Right cardiac atrium (tissue), 1 donor: ENCODE data around the genes LINGO2 and ACO1.

DNA sequence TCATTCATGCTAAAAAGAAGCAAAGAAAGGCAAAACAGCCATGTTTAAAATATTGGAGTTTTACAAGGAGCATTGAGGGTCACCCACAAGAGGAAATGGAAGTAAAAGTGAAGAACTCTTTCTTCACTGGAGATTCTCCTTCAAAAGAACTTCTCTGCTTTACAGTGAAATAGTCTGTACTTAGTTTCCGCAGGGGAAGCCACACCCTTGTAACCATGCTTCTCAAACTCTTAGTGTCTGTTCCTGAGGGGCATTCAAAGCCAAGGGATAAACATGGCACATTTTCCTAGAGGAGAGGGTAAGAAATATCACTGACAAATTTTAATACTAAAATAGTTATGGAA, 8.6 kb downstream of the C9orf72 start:
- PRO-cap: no peak

DNA sequence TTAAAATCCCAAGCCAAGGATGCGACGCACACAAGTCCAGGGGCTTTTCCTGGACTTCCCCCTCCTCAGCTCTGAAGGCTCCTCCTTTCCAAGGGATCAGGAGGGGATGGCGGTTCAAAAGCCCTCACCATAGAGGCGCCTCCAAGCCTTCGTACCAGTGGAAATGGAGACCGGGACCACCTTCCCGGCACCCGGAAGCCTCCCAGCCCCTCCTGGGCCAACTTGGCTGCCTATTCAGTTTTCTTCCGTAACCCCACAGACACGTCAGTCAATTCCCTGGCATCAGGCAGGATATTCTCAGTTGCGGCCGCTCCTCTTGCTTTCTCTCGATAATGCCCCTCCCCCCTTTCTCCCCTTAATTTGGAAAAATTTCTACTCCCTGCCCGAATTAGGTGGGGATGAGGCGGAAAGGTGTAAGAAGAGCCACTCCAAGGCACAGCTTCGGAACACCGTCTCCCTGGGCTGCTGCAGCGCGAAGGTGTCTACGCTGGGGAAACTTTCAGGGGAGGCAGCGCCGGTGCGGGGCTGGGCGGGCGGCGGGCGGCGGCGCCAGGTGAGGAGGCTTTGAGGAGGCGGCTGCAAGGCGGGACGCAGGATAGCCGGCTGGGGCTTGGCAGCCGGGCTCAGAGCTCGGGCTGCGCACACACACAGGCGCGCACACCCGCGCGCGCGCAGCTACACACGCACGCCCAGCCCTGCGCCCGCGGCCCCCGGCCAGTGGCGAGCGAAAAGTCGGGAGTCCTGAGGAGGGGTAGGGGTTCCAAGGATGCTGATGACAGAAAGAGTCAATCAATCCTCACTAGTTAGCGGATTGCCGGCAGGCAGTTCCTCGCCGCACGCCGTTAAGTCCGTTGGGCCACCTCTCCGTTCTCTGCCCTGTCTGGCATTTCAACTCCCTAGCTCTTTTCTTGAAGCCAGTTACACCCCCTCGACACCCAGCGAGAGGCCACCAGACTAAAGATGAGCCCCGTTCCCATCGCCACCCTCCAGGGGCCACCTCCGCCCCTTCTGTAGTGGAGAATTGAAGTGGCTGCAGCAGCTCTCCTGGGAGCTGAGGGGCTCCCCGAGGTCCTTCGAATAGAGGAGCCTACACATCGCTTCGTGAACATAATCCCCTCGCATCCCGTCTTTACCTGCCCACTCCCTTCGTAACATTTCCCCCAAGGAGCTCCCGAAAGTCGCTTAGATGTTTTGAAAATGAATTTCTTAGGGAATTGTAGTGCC, at the start of gene LINGO2:
LINGO2 (minus strand) TSS at position 649 of the 1,224 bp plus-strand sequence.
- PRO-cap: no peak

DNA sequence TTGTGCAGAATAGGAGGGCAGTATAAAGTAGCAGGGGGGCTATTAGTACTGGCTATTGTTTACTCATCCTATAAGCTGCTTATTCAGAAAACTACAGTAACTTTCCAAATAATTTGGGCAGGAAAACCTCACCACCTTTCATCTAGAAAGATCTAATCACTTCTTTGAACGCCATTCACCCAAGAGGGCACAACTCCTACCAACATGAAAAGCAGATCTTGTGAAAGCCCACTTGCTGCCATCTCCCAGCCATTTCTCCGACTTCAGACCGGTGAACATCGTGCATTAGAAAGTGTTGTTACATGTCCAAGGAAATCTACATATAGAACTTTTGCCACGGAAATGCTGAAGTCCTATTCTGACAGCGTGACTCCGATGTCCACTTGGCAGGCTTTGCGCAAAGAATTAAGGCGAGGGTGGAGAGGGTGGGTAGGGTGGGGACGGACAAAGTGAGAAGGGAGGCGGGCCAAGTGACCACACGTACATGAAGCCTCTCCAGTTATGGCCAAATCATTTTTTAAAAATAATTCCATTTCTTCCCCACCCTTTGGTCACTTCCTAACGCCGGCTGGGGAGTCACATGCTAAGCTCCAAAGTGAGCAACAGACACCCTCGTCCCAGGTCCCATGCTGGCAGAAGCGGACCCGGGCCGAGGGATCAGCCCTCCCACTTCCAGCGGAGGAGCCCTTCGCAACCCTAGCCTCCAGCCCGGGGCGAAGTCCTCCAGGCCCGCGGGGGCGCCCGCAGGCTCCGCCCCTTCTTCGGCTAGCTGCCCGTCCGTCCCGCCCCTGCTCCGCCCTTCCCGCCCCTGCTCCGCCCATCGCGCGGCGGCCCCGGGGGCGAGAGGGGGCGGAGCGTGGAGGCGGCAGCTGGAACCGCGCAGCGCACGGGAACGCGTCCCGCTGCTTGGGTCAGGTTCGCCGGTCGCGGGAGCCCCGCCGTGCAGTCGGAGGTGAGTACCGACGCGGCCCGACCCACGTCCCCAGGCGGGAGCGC, at the start of gene ACO1:
ACO1 (plus strand) TSS at position 860 of the 996 bp plus-strand sequence.
- PRO-cap: bidirectional peak, plus-strand start at position 860 of the sequence, minus-strand start at position 731 of the sequence

- PRO-cap: no peak
These were observed 2.0 kb upstream of the SMIM27 start for GRCh38 chr9:32550105-32550461.

DNA sequence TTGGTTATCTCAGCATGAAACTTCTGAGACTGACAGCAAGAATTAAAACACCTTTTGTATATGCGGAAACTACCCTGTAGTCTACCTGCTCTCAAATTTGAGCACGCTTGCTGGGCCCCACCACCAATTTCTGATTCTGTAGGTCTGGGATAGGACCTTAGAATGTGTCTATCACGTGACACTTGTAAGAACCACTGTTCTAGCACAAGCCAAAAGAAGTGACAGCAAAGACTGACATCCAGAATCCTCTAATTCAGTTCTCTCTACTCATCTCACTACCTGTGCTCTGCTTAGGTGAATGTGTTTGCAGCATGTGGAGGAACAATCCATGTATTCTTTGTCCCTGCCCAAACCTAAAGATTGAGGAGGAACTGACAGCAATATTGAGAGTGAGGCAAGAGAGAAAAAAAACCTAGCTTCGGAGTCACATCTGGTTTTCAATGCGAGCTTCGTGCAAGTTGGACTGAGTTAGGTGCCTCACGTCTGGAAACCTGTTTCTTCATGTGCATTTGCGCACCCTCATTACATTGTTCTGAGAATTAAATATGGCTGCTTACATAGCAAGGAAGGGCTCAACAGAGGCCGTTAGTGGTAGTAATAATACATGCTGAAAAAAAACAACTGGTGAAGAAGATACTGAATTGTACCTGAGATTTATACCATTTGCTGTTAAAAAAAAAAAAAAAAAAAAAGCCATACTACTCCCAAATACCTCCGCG, 18.4 kb downstream of the DNAJA1 start:
- PRO-cap: no peak

DNA sequence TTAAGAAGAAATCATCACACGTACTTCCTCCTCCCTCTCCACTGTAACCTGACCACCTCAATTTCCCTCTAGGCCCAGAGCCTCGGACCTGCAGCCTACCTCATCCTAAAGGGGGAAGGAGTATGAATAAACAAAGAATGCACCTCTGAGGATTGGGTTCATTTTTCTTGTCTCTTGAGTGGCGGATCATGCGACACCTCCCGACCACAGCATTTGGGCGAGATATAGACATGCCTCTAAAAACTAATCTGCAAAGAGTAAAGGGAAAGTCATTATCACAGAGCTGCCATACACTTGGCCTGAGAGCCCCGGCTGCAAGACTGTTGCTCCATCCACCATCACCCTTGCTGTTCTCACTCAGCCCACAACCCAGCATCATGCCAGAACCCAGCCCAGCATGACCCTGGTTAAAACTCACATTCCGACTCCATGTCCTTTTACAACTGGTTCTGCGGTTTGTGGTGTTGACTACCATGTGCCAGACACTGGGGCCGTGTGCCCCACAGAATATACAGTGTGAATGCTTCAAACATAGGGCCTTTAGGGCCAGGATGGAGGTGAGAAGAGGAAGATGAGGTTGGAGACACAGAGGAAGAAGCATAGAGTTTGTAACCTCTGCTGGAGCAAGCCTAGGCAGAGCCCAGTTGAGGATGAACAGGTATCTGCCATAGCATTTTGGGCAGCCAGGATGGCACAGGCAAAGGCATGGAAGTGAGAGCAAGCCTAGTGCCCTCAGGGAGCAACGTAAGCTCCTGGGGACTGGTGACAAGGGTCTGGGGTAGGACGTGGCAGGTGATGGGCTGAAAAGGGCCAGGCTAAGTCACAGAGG, 37.4 kb upstream of the SMU1 start:
- PRO-cap: no peak

GRCh38 chr9:33129354-33130213, 37.6 kb downstream of the B4GALT1 start:
- PRO-cap: no peak

- PRO-cap: no peak
These were observed 16.2 kb downstream of the B4GALT1 start for GRCh38 chr9:33150698-33151630.

DNA sequence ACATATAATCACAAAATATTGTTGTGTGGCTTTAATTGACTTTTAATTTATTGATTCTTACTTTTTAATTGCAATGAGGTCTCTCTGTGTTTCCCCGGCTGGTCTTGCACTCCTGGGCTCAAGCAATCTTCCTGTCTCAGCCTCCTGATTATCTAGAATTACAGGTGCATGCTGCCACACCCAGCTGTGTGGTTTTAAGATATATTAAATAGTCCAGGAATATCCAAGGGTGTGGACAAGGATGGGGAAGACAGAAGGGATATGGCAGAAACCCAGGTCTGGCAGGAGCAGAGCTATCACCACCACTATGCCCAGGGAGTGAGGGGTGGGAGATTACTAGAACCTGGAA, 30.9 kb upstream of the SPINK4 start:
- PRO-cap: no peak

- PRO-cap: no peak
These were observed 5.0 kb upstream of the SPINK4 start for GRCh38 chr9:33235035-33235225.

DNA sequence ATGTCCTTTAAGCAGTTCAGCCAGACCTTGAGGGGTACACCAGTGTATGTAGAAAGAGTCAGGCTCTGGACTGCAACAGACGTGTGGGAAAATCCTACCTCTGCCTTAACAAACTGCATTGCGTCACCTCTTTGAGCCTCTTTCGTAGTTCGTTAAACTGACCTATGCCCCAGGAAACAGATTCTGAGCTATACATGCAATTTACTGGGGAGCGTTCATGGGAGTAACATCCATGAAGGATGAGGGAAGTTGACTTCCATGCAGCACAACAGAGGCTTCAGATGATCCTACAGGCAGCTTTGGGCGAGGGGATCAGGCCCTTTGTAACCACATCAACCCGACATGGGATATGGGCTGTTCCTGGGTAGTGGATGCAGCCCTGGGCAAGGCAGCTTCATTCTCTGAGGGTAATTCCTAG, 4.2 kb downstream of the SPINK4 start:
- PRO-cap: no peak

- PRO-cap: no peak
These were observed 8.3 kb downstream of the BAG1 start for GRCh38 chr9:33256126-33256601.

DNA sequence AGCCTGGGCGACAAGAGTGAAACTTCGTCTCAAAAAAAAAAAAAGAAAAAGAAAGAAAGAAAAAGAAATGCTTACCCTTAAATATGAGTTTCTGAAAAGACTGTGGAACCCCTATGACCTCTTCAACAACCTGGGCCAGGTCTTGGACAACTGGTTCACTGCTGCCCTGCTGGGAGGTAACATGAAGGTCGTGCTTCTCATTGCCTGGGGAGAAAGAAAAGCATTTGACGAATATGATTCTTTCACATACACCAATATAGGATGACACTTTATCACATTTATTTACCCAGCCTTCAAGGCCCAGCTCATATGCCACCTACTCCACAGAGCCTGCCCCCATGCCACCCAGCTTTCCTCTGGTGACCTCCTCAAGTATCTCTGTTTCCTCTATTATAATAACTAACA, 1.9 kb downstream of the BAG1 start:
- PRO-cap: no peak

- PRO-cap: no peak
These were observed 38.8 kb downstream of the NFX1 start for GRCh38 chr9:33329019-33329621.

DNA sequence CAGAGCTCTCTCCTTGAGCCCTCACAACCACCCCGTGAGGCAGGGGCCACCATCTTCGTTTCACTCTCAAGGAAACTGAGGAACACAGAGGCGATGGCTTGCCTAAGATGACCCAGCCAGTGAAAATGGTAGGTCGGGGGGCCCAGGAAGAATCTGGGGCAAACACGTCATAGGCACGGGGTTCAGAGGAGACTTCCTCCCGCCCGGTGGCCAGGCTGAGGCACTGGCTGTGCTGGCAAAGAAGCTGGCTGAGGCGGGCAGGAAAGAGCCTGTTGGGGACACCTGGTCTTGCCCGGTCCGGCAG, 15.8 kb downstream of the AQP7 start:
- PRO-cap: no peak

DNA sequence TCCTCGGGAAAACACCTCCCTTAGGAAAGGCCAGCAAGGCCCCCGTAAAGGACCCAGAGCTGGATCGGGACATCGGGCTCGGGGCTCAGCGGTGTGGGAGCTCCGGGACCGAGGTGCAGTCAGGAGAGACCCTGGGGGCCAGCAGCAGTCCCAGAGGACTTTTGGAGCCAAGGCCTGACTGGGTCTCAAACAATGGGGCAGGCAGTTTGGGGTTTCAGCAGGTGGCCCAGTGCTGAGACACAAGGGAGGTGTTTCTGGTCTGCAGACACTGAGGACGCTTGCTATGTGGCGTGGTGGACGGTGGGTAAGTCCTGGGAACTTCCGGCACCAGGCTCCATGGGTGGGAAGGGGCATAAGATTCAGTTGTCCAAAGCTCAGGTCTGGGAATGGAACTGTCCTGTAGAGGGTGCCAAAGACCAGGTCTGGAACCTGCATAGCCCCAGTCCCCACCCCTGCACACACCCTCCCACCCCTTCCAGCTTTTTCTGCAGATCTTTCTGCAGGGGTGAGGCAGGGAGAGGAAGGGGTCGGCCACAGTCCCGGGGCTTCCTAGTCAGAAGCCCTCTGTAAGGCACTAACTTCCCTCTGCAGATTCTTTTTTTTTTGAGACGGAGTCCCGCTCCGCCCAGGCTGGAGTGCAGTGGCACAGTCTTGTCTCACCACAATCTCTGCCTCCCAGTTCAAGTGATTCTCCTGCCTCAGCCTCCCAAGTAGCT, 925 bp upstream of the AQP7 start:
- PRO-cap: unidirectional peak, minus-strand start at position 632 of the sequence

- PRO-cap: no peak
These were observed 2.0 kb downstream of the AQP3 start for GRCh38 chr9:33445091-33446058.

DNA sequence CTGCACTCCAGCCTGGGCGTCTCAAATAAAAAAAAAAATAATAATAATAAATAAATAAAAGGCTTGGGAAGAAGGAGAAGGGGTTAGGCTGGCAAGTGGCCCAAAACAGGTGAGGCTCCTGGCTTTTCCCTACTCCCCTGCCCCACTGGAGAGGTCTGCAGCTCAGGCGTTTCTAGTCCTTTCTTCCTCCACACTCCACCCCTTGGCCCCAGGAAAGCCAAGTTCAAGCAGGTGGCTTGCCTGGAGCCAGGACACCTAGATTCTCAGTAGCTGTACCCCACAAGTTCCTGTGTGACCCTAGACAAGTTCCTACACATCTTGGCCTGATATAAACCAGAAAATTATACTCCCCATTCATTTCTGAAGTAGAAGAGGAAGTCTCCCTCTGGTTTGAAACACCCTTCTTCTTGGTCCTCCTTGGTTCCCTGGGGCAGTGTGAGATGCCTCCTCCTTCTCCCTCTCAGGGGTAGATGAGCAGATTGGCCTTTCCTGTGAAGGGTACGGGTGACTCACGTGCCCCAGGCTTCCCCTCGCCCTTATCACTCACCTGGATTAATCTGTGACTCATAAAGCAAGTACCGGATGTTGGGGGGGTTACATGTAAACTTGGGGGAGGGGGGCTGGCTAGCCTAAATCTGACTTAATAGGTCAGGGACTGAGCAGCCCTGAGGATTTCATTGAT, 10.9 kb upstream of the AQP3 start:
- PRO-cap: no peak

DNA sequence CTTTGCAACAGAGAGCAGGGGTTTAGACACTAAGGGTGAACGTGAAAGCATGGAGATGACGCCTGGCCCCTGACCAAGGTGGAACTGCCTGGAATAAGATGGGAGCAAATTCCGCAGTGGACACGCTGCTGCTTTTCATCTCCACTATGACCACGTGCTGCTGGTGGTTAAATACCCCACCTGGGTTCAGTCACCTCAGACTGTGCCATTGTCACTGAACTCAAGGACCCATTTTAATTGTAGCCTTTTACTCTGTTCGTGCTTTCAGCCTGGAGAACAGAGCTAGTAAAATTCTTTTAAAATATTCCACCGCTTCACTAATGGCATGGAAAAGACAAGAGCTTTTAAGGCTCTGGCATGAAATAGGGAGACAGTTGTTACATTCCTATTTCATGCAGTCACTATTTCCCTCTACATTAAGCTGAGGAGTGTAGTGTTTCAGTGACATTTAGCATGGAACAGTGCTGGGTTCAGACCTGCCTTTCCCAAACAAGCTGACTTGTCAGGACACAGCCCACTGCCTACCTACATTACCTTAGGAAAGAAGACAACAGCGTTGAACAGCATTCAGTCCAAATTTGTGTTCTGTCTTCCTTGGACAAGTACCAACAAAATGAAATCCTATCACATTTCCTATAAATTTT, 96.9 kb downstream of the ANKRD18B start:
- PRO-cap: no peak

DNA sequence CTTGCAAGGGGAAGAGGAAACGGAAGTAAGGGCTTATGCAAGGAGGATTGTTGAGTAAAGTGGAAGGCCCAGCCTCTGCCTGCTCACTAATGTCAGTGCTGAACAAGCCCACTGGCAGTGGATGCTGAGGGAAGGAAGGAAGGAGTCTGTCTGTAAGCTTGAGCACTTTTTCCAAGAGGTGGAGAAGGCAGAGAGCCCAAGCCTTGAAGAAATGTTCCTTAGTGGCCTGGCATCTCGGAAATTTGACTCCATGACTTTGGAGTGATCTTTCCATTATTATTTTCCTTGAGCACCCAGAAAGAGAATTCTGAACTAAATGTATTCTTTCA, 35.6 kb upstream of the PRSS3 start:
- PRO-cap: no peak